Frontal cortex (tissue), 2 donors: ENCODE measurements around a stretch of chr4.

DNA sequence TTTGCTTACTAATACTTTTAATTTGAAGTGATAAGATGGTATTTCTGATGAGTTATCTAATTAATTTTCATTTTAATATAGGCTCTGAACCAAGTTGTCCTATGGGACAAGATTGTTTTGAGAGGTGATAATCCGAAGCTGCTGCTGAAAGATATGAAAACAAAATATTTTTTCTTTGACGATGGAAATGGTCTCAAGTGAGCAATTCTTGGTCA, 7.2 kb downstream of the SPCS3 start:
- RAMPAGE, long total RNA, result no peak

GRCh38 chr4:176781822-176782161, 10.9 kb downstream of the VEGFC start:
- RAMPAGE, long total RNA, result no peak

DNA sequence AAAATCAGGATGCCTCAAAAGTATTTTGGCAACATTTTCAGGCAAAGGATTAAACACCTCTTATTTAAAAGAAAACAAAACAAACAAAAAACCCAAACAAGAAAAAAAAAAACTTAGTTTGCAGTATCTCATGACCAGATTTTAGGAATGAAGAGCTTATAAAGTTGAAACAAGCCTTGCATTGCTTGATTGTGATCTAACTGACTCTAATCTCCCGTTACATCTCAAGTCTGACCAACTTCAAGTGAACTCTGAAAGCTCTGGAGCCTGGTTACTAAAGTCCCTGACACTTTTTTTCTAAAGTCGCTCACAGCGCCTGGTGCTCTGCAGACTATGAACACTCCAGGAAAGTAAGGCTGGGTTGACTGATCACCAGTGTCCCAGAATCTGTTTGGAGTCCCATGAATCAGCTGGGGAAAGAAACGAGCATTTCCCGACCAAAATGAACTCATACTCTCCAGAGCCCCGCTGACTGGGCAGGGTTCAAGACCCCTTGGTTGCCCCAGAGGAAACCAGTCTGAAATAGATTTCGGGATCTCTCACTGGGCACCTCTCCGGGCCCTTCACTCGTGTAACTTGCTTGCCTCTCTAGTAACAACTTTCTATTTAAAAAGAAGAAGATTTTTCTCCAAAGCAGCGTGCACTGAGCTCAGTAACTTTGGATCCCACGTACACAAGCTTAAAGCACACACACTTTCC, 1.2 kb downstream of the VEGFC start:
- RAMPAGE, long total RNA, result no peak

- RAMPAGE, long total RNA, result no peak
Measured at GRCh38 chr4:176792088-176792683, 536 bp downstream of the VEGFC start.

GRCh38 chr4:177010282-177010855, 217.6 kb upstream of the VEGFC start:
- RAMPAGE, long total RNA, result no peak

- RAMPAGE, long total RNA, result no peak
Measured at GRCh38 chr4:177445533-177445860, 3.3 kb upstream of the AGA start.

GRCh38 chr4:180057824-180058171, 2185.4 kb upstream of the TENM3 start:
- RAMPAGE, long total RNA, result no peak

GRCh38 chr4:180826999-180827472, 1416.2 kb upstream of the TENM3 start:
- RAMPAGE, long total RNA, result no peak

DNA sequence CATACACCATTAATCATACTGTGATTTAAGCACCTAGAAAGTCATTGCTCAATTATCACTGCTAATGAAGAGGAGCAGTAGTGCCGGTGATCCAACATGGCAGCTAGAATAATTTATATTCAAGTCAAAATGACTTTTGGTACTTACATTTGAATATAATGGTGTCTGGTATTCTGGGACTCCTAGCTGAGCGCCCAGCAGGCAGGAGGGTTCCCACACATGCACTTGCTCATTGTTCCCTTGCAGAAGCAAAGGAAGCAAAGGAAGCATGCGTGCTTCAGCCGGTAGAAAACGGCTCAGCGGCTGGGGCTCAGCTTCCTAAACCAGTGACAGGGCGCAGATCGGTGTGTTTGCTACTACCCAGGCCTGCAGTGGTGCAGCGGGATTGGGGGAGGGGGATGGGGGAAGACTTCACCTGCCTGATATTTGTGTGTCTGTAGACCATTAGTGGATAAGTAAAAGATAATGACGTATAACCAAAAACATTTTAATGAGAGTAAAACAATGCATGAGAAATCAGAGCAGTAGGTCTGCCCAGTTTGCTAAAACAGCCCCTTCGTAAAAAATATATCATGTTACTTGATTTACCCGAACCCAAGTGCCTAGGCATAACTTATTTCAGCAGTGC, 978.3 kb upstream of the TENM3 start:
- RAMPAGE, long total RNA, result no peak

DNA sequence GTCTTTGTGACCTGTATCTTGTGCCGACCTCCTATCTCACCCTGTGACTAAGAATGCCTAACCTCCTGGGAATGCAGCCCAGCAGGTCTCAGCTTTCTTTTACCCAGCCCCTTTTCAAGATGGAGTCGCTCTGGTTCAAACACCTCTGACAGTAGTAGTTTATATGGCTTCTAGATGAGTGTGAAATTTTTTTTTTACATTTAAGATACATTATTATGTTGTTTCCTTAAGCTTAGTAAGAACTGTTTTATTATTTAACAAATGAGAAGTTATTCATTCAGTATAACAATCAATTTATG, 514.5 kb upstream of the TENM3 start:
- RAMPAGE, long total RNA, result no peak

- RAMPAGE, long total RNA, result no peak
Measured at GRCh38 chr4:182246458-182246946, 3.3 kb downstream of the TENM3 start.

DNA sequence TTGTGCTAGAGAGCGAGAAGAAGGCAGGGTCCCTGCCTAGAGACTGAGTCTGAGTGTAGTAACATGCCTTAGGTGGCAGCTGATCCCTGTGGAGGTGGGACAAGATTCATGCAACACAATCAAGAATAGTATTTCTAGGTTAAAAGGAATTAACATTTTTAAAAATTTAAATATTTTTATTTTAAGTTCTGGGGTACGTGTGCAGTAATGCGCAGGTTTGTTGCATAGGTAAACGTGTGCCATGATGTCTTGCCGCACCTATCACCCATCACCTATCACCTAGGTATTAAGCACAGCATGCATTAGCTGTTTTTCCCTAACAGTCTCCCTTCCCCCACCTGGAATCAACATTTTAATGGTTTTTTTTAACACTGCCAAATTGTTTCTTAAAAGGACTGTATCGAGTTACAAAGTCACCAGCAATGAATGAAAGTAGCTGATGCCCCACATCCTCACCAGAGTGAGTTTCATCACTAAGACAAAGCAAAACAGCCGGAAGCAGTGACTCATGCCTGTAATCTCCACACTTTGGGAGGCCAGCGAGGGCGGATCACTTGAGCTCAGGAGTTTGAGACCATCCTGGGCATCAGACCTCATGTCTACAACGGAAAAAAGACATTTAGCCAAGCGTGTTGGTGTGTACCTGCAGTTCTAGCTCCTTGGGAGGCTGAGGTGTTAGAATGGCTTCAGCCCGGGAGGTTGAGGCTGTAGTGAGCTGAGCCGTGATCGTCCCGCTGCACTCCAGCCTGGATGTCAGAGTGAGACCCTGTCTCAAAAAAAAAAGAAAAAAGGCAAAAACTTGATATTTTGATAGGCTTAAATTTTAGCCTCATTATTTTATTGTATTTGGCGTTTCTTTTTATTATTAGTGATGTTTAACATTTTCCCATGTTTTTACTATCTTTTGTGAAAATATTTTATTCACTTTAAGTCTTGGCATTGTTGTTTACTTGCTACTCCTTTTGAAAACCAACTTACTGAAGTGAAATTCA, 84.2 kb downstream of the WWC2 start:
- RAMPAGE, long total RNA, result no peak

DNA sequence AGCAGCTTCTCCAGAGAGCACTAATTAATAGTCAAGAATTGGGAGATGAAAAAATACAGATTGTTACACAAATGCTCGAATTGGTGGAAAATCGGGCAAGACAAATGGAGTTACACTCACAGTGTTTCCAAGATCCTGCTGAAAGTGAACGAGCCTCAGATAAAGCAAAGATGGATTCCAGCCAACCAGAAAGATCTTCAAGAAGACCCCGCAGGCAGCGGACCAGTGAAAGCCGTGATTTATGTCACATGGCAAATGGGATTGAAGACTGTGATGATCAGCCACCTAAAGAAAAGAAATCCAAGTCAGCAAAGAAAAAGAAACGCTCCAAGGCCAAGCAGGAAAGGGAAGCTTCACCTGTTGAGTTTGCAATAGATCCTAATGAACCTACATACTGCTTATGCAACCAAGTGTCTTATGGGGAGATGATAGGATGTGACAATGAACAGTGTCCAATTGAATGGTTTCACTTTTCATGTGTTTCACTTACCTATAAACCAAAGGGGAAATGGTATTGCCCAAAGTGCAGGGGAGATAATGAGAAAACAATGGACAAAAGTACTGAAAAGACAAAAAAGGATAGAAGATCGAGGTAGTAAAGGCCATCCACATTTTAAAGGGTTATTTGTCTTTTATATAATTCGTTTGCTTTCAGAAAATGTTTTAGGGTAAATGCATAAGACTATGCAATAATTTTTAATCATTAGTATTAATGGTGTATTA, 5.7 kb downstream of the ING2 start:
- RAMPAGE, long total RNA, result no peak

- RAMPAGE, long total RNA, result no peak
Measured at GRCh38 chr4:183619091-183619987, 39.6 kb downstream of the RWDD4 start.

DNA sequence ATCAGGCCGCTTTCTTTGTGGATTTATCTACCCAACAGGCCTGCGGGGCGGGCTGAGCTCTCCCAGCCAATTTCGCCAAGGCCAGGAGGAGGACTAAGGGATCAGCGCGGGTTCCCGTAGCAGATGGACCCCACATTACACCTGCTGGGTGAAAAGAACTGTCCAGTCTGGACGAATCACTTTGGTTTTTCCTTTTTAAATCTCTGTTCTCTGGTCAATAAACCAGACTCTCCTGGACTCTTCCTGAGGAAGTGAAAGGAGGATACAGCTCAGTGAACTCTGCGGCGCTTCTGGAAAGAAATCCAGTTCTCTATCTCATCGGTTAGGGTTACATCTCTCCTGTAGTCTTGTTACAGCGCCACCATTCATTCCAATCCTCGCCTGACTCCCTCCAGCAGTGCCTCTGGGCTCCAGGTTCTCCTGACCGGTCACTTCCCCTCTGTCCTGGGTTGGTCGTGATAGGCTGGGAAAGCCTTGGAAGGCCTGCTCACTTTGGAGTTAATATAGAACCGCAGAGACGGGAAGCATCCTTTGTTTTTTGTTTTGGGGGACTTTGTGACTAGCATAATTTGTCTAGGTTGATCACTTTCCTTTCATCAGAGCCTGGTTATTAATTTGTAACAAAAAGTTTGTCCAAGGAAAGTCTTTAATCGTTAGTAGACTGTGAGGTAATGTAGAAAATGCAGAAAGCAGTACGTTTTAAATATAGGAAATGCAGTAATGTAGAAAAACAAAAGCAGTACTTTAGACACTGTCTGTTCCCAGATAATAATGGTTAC, 97.0 kb upstream of the STOX2 start:
- RAMPAGE, long total RNA, result no peak

- RAMPAGE, long total RNA, result no peak
Measured at GRCh38 chr4:184230164-184230532, 12.5 kb upstream of the ENPP6 start.

DNA sequence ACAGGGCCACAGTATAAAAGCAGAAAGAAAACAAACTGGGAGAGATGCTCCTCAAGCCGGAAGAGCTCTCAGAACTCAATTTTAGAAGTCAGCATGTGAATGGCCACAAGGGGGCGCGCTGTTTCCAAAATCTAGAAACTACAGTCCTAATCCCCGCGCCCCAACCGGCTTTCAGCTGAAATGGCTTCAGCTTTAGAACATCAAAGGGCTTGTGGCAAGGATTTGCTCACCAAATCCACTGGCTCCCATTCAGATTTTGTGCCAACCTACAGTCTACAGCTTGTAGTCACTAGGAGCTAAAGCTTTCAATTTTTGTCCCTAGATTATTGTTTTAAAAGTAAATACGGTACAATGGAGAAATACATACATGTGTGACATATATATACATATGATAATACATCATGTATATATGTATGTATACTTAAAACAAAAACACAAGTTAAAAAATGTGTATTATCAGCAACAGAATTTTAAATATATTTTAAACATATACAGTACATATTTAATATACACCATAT, 46.6 kb upstream of the ENPP6 start:
- RAMPAGE, long total RNA, result no peak

- RAMPAGE, long total RNA, result no peak
Measured at GRCh38 chr4:184280625-184280838, 62.9 kb upstream of the ENPP6 start.

DNA sequence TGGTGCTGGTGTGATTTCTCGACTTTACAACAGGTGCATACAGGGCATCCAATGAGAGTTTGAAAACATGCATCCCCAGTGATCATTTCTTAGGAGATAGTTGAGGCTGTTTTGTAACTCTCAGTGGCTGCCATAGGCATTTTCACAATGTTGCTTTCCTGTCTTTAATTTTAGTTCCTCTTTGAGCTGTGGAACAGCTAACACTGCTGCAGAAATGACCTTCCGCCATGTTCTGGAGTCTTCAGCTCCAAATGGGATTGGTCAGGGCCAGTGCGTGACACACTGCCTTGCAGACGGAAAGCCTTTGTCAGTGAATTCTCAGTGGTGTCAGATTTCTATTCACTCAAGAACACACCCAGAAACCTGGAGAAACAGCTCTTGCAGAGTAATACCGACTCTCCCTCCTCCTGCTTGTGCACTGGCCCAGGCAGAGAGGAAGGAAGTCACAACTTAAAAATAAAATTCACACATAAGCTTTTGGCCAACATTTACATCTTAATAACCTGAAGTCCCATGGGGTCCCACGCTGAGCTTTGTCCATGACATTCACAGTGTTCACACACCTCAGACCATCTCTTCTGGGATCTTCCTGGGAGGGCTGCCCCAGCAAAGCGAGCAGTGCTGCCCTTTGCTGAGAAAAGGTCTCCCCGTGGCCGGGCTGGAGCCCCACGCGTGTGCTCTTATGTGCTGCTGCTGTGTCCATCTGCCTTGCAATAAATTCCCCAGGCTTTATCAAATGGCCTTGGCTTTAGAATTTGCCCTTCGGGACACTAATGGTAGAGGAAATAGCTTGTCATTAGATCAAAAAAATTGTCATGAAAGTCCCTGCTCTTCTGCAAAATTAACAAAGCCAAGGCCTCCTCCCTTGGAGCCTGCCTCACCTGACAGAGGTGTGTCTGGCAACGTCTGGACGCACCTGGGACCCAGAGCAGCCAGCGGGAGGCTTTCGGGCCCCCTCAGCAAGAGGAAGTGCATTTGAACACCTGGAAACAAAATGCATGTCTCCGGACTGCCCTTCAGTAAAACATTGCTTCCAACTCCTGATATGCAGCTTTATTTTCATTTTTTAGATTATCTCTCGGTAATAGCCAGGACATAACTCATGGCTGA, 126.8 kb downstream of the IRF2 start:
- RAMPAGE, long total RNA, result no peak

GRCh38 chr4:184349294-184350106, 124.8 kb downstream of the IRF2 start:
- RAMPAGE, long total RNA, result no peak